Mammary microvascular endothelial cell (primary cell): ENCODE results near the genes FAM174B and RGMA.

- RAMPAGE, long total RNA = no peak
Observed at GRCh38 chr15:90979100-90979535, 15.2 kb downstream of the PRC1 start.

- RAMPAGE, long total RNA = no peak
Observed at GRCh38 chr15:91496891-91497501, 356.5 kb upstream of the SLCO3A1 start.

GRCh38 chr15:91946503-91947234 lies 93.2 kb downstream of the SLCO3A1 start:
- RAMPAGE, long total RNA = no peak

DNA sequence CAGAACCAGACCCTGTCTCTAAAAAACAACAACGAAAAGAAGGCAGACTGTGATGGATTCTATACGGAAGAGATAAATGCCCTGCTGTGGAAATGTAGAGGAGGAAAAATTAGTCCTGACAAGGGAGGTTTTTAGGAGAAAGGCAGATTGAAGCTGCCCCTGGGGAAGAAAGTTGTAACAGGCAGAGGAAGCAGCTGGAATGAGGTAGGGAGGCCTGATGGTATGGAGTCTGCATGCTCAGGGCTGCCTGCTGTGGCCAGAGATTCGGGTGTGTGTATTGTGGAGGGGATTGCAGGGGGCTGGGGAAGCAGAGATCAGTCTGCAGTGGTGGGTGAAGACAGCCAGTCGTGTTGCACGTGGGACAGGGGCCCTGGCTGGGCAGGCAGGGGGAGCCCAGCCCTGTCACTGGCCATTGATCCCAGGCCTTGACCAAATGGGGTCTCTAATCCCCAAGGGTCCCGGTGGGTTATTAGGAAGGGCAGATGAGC lies 96.5 kb downstream of the SLCO3A1 start:
- RAMPAGE, long total RNA = no peak

GRCh38 chr15:92643814-92644926 lies 11.4 kb downstream of the FAM174B start:
- RAMPAGE, long total RNA = no peak

- RAMPAGE, long total RNA = no peak
Observed at GRCh38 chr15:92654935-92656045, at the start of gene FAM174B. Gene FAM174B (minus strand): TSS chr15:92655775.

DNA sequence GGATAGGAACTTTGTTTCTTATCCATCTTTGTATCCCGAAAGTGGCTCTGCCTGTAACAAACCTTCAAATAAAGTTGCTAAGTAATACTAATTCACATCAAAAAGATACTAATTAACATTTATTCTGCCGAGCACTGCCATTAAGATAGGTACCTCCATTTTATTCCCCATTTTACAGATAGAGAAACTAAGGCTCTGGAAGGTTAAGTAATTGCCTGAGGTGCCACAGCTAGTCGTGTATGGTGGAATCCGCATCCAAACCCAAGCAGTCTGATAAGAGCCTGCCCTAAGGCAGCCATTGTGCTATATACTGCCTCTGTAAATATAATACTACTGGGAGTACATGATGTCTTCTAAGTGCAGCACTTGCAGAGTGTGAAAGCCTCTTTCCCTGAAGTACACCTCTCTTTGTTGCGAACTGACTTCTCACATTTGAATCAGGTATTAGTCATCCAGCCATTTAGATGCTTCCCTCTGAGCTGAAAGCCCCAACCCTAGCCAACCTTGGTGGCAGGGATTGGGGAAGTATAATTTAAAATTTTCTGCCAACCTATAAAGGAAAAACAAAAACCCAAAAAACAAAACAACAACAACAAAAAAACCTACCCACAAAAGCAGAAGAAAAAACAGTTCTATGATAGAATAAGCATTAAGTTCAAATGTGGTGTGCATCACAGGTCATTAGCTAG lies 78.5 kb upstream of the CHD2 start:
- RAMPAGE, long total RNA = no peak

DNA sequence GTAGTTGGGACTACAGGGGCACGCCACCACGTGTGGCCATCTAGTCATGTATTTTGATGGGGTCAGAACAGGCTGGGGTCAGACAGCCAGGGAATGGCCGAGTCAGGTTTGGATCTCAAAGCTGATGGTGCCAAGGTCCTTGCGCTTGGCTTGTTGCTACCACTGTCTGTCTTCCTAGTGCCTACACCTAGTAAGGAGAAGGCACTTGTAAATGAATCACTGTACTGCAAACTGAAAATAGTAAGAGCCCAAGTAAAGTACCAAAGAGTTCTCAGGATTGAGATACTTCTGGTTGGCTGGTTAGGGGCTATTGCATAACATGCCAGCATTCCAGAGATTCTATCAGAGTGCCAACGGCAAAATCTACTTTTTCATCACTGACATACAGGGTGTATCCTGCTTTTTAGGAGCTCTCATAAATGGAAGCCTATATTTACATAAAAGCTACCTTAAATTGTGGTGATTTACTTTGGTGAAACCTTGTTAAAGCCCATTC lies 30.9 kb upstream of the CHD2 start:
- RAMPAGE, long total RNA = no peak

GRCh38 chr15:92881023-92881726 lies 18.9 kb upstream of the CHD2 start:
- RAMPAGE, long total RNA = no peak

GRCh38 chr15:92882487-92883110 lies 17.5 kb upstream of the CHD2 start:
- RAMPAGE, long total RNA = no peak

- RAMPAGE, long total RNA = no peak
Observed at GRCh38 chr15:92888831-92889287, 11.3 kb upstream of the CHD2 start.

- RAMPAGE, long total RNA = no peak
Observed at GRCh38 chr15:92942739-92943042, 42.6 kb downstream of the CHD2 start.

DNA sequence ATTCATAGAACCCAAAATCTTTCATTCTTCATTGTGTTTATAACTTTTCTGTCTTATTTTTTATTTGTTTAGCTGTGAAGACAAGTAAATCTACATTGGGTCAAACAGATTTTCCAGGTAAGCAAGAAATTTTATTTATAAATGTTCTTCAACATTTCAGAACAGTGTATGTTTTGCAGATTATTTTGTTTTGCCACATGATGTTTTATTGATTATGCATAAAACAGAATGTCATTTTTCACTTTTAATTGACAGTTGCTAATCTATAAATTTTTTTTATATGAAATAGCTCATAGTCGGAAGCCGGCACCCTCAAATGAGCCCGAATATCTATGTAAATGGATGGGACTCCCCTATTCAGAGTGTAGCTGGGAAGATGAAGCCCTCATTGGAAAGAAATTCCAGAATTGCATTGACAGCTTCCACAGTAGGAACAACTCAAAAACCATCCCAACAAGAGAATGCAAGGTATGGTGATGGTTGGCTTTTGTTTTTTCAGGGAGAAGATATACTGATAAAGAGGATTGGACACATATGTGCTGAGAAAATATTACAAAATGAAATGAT lies 45.7 kb downstream of the CHD2 start:
- RAMPAGE, long total RNA = no peak

- RAMPAGE, long total RNA = no peak
Observed at GRCh38 chr15:92978075-92978546, 78.0 kb downstream of the CHD2 start.

- RAMPAGE, long total RNA = no peak
Observed at GRCh38 chr15:92997159-92997594, 91.8 kb downstream of the RGMA start.

GRCh38 chr15:93005243-93005556 lies 83.8 kb downstream of the RGMA start:
- RAMPAGE, long total RNA = no peak

DNA sequence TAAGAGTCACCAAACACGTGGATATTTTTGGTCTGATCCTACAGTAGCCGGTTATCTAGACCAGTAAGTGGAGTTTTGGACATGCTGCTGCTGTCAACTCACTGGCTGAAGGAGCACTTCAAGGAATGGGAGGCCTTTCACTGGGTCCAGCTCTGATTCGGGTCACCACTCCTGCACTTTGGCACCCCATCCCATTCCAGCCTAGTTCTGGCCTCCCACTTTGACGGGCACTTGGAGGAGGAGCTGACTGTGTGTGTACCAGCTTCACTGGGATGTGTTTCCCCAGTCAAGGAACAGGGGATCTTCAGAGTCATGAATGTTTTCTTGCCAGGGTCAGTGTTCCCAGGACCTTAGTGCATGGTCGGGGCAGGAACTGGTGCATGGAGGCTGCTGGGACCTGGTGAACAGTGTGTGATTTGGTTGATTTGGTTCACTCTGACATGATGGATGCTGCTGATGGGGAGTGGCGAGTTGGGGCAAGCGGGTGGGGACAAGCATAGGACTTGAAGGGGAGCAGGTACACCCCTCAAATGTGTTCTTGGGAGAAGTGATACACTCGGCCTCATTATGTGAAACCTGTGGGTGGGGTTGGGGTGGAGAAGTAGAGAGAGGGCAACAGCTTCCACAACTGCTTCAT lies 64.2 kb downstream of the RGMA start:
- RAMPAGE, long total RNA = no peak

DNA sequence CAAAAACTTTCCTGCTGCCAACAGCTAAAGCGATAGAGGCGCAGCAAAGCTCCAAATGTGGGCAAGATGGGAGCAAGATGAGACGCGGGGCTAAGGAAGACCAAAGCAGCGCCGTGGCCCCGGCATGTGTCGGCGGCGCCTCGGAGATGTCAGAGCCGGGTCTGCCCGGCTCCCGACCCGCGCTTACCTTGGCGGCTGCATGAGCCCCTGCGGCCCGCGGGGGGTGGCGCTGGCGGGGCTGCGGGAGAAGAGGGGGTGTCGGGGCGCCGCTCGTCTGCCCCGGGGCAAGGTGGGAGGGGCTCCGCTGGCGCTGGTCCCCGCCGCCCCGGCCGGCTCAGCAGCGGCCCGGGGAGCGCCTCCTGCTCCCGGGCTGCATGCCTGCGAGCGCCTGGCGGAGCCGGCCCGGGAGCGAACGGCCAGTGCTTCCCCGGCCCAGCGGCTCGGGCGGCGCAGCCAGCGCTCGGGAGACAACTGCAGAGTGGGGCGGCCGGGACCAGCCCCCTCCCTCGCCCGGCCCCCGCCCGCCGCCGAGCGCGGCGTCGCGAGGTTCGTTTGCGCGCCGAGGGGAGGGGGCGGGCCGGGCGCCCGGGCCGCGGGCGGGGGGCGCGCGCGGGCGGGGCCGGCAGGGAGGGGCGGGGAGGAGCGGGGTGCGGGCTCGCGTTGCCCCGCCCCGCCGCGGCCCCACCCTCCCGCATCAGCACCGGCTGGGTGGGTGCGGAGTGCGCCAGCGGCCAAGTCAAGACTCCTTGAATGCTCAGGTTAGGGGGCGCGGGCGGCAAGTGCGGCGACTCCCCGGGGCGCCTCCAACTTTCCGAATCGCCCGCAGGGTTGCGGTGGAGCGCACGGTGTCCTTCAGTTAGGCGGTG lies at the start of gene RGMA:
Gene RGMA (minus strand): TSS at position 480 of the 866 bp plus-strand sequence.
- RAMPAGE, long total RNA = no peak

- RAMPAGE, long total RNA = no peak
Observed at GRCh38 chr15:93235787-93236804, 147.1 kb upstream of the RGMA start.

DNA sequence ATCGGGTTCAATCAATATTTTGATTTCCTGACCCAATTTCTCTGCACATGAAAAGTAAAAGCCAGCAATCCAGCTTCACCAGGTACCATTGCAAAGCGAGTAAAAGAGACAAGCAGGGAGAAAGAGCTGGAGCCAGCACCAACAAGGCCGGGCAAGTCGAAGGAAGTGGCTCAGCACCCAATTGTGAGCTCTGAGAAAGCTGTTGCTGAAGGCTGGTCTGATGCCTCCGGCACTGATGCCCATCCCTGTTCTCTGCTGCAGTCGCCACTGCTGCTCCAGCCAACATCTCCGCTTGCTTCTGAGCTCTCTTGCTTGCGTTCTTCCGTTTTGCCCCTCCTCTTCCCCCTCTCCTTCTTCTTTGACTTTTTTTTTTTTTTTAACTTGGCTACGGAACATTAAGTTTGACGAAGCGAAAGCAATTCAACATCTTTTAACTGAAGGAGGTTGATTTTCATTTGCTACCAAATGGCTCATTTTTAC lies 442.9 kb downstream of the MCTP2 start:
- RAMPAGE, long total RNA = no peak